Metastatic Liver Carcinoma in the Lung (tissue), 2 donors: ENCODE data around the gene LMTK2.

GRCh38 chr7:95471014-95471560 is 14.7 kb upstream of the ASB4 start:
- PRO-cap, 2 experiments: no peak in any of the 2 experiments

DNA sequence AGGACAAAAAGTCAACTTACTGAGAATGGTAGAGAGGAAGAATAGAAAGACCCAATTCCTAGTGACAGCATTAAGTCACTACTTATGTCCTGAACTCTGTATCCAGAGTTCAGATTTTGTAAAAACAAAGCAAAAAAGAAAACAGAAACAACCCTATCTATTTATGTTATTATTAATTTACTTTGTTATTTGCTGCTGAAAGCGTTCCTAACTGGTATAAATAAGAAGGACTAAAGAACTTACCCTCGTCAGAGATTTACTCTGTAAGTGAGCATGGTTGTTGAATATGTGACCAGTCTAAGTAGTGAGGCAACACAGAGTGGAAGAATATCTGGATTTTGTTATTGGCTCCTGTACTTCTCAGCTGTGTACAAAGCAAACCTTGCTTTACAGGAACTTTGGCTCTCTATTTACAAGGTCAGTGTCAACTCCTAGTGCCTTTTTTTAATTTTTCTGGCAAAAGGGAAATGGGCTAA is 35.8 kb downstream of the PDK4 start:
- PRO-cap, 2 experiments: no peak in any of the 2 experiments

- PRO-cap, 2 experiments: no peak in any of the 2 experiments
Observed at GRCh38 chr7:95582034-95582905, 14.0 kb downstream of the PDK4 start.

- PRO-cap, 2 experiments: no peak in any of the 2 experiments
Observed at GRCh38 chr7:95591048-95591825, 5.1 kb downstream of the PDK4 start.

DNA sequence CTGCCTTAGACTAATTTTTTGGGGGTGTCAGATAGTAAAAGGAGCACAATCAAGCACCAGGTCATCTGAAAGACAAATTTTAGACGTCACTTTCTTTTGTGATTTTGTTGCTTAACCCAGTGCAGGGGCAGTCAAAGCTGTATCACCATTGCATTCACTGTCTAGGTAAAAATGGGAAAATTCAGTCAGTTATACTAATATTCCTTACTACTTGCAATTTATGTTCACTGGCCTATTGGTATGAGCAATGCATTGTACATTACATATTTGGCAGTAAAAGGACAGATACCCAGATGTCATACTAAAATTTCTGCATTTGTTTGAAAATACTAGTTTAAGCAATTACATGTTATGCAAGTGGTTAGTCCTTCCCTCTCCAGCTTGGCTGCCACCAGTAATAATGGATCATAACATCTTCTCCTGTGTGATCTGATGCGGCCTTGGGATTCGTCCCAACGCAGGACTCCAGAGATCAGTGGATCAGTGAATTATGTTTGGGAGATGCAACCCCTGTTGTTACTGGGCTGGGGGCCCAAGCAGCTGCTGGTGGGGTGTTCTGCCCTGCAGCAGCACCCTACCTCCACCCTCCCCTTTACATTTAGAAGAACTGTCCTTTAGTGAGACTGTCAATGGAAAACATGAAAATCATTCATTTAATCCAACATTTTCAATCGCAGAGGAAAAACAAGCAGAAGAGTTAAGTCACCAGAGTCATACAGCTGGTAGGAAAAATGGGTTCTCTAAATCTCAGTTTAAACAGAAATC is 11.2 kb upstream of the PDK4 start:
- PRO-cap, 2 experiments: no peak in any of the 2 experiments

DNA sequence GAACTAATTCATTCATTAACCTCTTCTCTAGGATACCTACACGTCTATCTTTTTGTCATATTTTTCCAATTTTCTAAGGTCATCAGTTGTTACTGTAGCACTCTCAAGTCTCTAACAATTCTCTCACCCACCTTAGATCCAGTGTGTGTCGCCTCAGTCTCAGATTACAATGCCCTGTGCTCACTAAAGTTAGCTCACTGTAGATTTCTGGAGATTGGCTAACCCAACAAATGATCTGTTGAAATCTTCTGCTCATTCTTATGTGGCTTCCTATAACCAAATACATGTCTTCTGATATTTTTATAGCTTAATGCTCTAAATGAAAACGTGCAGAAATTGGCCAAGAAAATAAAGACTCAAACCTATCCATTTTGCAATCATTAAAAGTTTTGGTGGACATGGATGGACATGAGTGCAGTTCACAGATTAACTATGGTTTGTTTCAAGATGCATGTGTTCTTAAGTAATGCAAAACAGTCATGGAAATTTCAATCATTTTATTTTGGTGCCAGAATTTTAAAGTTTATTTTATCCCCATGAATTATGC is 142.5 kb downstream of the SLC25A13 start:
- PRO-cap, 2 experiments: no peak in any of the 2 experiments

- PRO-cap, 2 experiments: no peak in any of the 2 experiments
Observed at GRCh38 chr7:96876362-96876711, 129.0 kb upstream of the DLX6 start.

- PRO-cap, 2 experiments: no peak in any of the 2 experiments
Observed at GRCh38 chr7:96949713-96950317, 55.5 kb upstream of the DLX6 start.

- PRO-cap, 2 experiments: peak in 2 of 2 experiments; most common plus-strand start chr7:98106872 (in 2); most common minus-strand start chr7:98107246 (in 1)
Observed at GRCh38 chr7:98106612-98107729, at the start of gene LMTK2. Gene LMTK2, plus strand, starts transcription at chr7:98106862.

- PRO-cap, 2 experiments: no peak in any of the 2 experiments
Observed at GRCh38 chr7:98116959-98117500, 10.4 kb downstream of the LMTK2 start.

DNA sequence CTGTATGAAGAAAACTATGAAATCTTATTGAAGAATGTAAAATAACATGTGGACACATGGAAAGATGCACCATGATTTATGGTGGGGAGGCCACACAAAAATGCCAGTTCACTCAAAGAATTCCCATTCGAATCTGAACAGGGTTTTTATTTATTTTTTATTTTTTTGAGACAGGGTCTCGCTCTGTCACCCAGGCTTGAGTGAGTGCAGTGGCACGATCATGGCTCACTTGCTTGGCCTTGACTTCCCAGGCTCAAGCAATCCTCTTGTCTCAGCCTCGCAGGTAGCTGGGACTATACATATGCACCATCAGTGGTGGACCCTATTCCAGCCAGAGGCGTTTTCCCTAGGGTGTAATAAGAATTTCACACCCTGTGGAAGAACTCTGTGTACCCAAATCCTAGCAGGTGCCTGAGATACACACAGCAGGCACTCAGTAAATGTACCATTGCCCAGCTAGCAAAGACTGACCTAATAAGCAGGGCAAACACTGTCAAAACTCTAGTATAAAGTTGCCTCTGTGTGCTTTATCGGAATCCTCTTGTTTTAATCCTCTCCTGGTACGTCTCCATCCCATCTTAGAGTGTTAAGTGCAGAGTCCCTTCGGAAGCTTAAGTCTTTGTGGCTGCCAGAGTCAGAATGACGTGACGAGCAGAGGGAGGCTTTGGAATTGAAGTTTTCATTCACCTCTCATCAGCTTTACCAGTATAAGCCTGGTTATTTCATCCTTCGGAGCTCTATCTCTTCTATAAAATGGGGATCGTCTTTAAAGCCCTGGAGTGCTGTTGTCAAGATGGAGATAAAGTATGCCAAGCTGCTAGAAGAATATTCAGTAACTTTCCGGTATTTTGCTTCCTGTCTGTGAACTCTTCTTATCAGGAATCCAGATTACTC is 33.6 kb upstream of the BHLHA15 start:
- PRO-cap, 2 experiments: no peak in any of the 2 experiments

GRCh38 chr7:98234772-98235147 is 17.3 kb downstream of the TECPR1 start:
- PRO-cap, 2 experiments: no peak in any of the 2 experiments

GRCh38 chr7:98283139-98283668 is 1.7 kb downstream of the BRI3 start:
- PRO-cap, 2 experiments: peak in 2 of 2 experiments; most common plus-strand start chr7:98283523 (in 1); most common minus-strand start chr7:98283251 (in 1)

GRCh38 chr7:98291640-98292109 is 10.2 kb downstream of the BRI3 start:
- PRO-cap, 2 experiments: no peak in any of the 2 experiments

GRCh38 chr7:98372861-98373377 is 28.0 kb downstream of the BAIAP2L1 start:
- PRO-cap, 2 experiments: no peak in any of the 2 experiments

DNA sequence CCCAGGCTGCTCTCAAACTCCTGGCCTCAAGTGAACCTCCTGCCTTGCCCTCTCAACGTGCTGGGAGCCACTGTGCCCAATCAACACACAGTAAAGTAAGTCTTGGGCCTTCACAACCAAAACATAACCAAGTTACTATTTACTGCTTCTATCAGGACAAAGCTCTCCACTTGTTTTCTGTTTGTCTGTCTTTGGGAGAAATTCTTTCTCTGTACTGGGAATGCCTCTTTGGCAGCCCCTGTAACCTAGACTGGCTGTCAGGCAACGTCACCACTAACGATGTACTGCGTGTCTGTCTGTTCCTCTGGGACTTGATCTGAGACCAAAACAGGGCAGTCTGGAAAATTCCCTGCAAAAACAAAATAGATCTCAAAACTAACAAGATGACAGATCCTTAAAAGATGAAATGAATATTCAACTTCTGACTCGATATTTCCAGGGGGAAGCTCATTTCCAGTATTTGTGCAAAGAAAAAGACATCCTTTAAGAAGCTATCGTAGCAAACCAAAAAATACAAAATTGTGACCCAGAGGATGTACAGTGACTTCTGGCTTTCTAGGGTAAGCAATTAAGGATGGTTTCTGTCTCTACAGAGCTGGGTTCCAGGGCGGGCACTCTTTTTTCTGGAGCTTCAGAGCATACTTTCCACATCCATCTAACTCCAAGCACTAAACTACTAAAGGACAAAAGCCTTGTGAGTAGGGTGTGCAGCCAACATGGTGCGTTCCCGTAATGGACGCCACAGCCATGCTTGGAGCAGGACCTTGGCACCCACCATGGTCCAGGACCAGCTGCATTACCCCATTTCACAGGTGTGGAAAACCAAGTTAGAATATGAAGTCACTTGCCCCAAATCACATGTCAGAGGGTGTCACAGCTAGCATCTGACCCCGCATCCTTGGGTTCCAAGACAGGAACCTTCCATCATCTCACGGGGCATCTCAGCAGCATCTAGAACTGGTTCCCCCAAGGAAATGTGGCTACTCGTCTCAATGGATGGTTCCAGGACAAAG is 112.7 kb downstream of the SMURF1 start:
- PRO-cap, 2 experiments: no peak in any of the 2 experiments

DNA sequence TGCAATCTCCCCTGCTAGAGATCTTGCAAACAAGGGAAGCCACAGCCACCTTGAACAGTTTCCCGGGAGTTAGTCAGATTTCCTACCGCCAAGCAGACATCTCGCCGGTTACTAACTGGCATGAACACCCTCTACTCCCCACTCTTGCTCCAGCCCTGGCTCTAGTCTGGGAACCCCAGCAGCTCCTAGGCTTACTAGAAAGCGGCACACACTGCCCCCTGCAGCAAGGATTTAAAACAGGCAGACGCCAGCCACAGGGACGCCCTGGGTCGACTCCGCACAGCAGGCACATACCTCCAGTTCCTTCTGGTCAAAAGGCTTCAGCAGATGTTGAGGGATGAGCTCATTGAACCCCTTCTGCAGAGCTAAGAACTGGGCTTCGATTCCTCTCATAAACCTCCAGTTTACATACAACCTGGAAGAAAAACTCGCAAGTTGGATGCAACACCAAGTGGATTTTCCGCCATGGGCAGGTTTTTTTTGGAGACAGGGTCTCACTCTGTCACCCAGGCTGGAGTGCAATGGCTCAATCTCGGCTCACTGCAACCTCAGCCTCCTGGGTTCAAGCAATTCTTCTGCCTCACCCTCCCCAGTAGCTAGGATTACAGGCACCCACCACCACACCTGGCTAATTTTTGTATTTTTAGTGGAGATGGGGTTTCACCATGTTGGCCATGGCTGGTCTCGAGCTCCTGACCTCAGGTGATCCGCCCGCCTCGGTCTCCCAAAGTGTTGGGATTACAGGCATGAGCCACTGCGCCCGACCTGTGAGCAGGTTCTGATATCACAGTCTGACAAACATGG is 106.9 kb downstream of the SMURF1 start:
- PRO-cap, 2 experiments: no peak in any of the 2 experiments

GRCh38 chr7:99128138-99128608 is 15.7 kb downstream of the SMURF1 start:
- PRO-cap, 2 experiments: no peak in any of the 2 experiments

GRCh38 chr7:99393855-99394165 is 14.6 kb downstream of the PDAP1 start:
- PRO-cap, 2 experiments: no peak in any of the 2 experiments

GRCh38 chr7:99396891-99397765 is 11.3 kb downstream of the PDAP1 start:
- PRO-cap, 2 experiments: no peak in any of the 2 experiments